SK-N-SH (cell line): ENCODE results near the gene GOLGA6L4.

DNA sequence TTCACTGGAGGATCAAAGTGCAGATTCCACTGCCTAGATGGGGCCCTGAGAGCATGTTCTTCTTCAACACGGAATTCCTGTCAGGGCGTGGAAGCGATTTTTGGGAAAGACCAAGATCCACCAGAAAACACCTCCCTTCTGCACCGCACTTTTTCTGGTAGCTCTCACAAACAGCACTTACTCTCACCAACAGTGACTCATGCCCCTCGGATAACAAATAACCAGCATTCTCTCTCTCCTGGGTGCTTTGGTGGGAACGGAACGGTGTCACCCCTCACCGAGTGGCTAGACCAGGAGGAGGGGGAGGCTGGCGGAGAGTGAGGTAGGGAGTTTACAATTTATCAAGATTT, 40.1 kb downstream of the ADAMTSL3 start:
- RRBS = no CpG with 5 or more reads among the region's 9 CpGs
CAGE:
- cytosol, long polyA plus RNA = no peak
- long polyA plus RNA = no peak
- nucleus, long polyA plus RNA = no peak

GRCh38 chr15:84235495-84235836, at the start of gene GOLGA6L4:
Gene GOLGA6L4, plus strand, starts transcription at chr15:84235773.
- RRBS = no CpG with 5 or more reads among the region's 9 CpGs
CAGE:
- cytosol, long polyA plus RNA = no peak
- long polyA plus RNA = no peak
- nucleus, long polyA plus RNA = no peak

DNA sequence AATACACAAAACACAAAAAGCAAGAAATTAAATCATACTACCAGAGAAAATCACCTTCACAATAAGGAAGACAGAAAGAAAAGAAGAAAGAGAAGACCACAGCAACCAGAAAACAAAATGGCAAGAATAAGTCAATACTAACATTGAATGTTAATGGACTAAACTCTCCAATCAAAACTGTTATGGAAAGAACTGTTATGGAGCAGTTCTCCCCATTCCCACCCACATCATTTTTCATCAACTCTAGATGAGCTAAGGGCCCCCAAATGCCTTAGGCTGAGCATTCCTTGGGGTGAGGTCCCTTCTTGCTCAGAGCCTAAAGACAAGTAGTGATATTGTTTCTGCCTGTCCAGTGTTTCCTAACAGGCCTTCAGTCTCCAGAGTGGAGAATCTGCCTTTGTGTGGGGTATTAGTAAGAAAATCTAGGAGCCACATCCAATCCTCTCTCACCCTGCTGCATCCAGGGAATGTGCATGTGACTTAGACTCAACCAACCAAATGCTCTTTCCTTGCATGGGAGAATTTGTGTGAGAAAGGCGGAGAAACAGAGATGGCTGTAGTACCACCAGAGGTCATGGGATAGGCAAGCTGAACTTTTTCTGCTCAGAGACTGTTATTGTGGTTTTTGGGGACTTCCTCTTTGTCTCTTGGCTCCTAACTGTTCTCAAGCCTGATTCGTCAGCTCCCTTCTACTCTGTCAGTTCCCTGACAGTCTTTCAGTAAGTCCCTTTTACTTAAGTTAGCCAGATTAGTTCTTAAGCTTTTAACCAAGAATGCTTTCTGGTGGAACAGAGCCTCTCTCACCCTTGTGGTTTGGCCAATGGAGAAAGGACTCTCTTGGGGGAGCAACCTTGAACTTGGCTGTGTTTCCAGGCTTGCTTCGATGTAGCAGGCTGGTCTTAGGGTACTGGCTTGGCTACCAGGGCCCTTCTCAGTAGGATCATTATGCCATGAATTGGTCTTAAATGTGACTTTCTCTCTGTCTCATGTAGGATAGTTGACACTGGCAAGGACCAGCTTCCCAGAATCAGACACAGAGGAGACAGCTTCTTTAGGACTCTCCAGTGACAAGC, 2.6 kb upstream of the ZSCAN2 start:
- RRBS = no CpG with 5 or more reads among the region's 3 CpGs
CAGE:
- cytosol, long polyA plus RNA = no peak
- long polyA plus RNA = no peak
- nucleus, long polyA plus RNA = no peak

DNA sequence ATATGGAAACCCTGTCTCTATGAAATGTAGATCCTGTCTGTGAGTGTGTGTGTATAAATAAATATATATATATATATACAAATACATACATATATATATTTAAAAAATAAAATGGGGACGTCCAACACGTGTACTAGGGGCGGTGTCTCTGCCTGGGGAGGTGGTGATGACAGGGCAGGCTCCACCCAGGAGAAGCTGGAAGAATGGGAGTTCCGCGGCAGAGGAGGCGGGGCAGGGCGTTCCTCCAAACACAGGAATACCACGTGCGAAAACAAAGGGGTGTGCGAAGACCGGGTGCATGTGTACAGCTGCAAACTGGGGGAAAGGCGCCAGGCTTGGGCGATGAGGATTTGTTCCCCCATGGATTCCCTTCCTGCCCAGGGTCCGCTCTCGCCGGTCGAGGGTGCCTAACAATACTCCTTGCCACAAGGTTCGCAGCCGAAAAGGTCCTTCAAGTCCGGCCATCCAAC, 557 bp upstream of the ZSCAN2 start:
- RRBS = 3% methylated on average over 8 of the region's 20 CpGs
CAGE:
- cytosol, long polyA plus RNA = no peak
- long polyA plus RNA = no peak
- nucleus, long polyA plus RNA = no peak

GRCh38 chr15:84606659-84607167, 5.9 kb downstream of the ZSCAN2 start:
- RRBS = no CpG with 5 or more reads among the region's 8 CpGs
CAGE:
- cytosol, long polyA plus RNA = no peak
- long polyA plus RNA = no peak
- nucleus, long polyA plus RNA = no peak

GRCh38 chr15:84616269-84616482, 15.4 kb downstream of the ZSCAN2 start:
- RRBS = no CpG with 5 or more reads among the region's 2 CpGs
CAGE:
- cytosol, long polyA plus RNA = no peak
- long polyA plus RNA = no peak
- nucleus, long polyA plus RNA = no peak

- RRBS = no CpG with 5 or more reads among the region's 17 CpGs
CAGE:
- cytosol, long polyA plus RNA = no peak
- long polyA plus RNA = no peak
- nucleus, long polyA plus RNA = no peak
Measured at GRCh38 chr15:84654740-84655557, 866 bp upstream of the WDR73 start.

DNA sequence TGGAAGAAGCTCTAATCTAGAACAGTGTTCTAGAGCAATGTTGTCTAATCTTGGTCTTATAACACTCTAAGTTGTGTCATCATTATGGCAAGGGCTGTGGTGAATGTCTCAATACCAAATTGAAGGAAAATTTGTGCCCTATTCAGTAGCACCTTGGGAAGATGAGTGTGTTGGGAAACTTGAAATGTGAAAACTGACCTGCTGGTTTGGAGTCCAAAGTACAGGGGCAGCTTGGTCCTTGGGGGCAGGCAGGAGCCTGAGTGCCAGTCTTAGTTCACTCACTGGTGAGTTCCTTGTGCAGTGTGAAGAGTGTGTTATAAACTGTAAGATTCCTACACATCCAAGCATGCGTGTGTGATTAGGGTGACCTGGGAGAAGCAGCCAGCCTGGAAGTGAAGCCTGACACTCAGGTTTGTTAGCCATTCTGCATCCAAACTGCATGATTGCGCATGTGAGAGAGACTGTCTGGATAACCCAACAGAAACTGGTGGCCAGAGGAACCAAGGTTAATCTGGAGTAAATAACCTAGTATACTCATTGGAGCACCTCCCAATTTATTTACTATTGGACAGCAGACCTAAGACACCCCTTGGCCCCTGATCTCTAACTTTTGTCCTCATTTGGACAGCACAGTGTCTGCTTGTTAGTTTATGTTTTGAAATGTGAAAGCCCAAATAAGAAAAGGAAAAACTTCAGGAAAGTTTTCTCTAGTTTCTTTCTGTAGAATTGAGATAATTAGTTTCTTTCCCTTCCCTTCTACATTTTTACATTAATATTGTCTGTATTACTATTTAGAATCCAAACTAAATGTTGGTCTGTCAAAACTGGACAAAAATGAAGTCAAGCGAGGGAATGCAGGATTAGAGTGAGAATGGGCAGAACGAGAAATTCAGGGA, 14.8 kb downstream of the ZNF592 start:
- RRBS = no CpG with 5 or more reads among the region's 4 CpGs
CAGE:
- cytosol, long polyA plus RNA = no peak
- long polyA plus RNA = no peak
- nucleus, long polyA plus RNA = no peak

- RRBS = no CpG with 5 or more reads among the region's 3 CpGs
CAGE:
- cytosol, long polyA plus RNA = no peak
- long polyA plus RNA = no peak
- nucleus, long polyA plus RNA = no peak
Measured at GRCh38 chr15:84773605-84774155, 25.3 kb downstream of the ZNF592 start.

GRCh38 chr15:84784934-84785361, 32.2 kb upstream of the ALPK3 start:
- RRBS = no CpG with 5 or more reads among the region's 5 CpGs
CAGE:
- cytosol, long polyA plus RNA = no peak
- long polyA plus RNA = no peak
- nucleus, long polyA plus RNA = no peak

- RRBS = no CpG with 5 or more reads among the region's 13 CpGs
CAGE:
- cytosol, long polyA plus RNA = no peak
- long polyA plus RNA = no peak
- nucleus, long polyA plus RNA = no peak
Measured at GRCh38 chr15:84799339-84800195, 17.6 kb upstream of the ALPK3 start.

- RRBS = 100% methylated on average over 1 of the region's 8 CpGs
CAGE:
- cytosol, long polyA plus RNA = no peak
- long polyA plus RNA = no peak
- nucleus, long polyA plus RNA = no peak
Measured at GRCh38 chr15:84817704-84818586, 789 bp downstream of the ALPK3 start.

GRCh38 chr15:84844881-84845525, 27.8 kb downstream of the ALPK3 start:
- RRBS = no CpG with 5 or more reads among the region's 3 CpGs
CAGE:
- cytosol, long polyA plus RNA = no peak
- long polyA plus RNA = no peak
- nucleus, long polyA plus RNA = no peak

GRCh38 chr15:84861232-84861576, 23.3 kb upstream of the SLC28A1 start:
CAGE:
- cytosol, long polyA plus RNA = no peak
- long polyA plus RNA = no peak
- nucleus, long polyA plus RNA = no peak

DNA sequence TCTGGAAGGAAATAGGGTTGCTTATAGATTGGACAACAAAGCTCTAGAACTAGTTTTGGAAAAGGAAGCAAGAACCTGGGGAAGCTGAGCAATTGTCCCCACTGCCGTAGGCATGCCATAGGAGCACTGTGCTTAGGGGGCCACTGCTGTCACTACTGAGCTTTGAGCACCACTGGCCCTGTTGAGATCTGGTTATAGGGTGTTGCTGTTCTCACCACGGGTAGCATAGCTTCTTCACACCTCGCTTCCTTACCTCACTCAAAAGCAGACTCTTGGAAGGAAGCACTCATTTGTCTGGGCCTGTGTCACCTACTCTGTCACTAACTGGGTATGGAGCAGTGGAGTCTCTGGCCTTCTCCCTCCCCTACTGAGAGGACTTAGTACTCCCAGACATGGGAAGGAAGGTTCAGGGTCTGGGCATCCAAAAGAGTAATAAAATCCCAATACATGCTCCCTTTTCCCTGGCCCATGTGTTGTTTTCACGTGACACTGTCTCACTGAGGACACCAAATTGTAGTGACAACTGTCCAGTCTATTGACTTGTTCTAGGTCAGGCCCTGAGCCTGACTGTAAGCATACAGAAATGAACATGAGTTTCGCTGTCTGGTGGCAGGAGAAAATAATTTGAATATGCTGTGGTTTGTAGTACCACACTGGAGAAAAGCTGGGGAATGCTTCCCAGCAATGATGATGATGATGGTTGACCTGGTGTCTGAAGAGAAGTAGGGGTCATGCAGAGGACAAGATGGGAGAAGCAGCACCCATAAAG, 122.1 kb downstream of the PDE8A start:
- RRBS = no CpG with 5 or more reads among the region's 5 CpGs
CAGE:
- cytosol, long polyA plus RNA = no peak
- long polyA plus RNA = no peak
- nucleus, long polyA plus RNA = no peak

- RRBS = no CpG with 5 or more reads among the region's 6 CpGs
CAGE:
- cytosol, long polyA plus RNA = no peak
- long polyA plus RNA = no peak
- nucleus, long polyA plus RNA = no peak
Measured at GRCh38 chr15:85316029-85316514, 64.3 kb upstream of the AKAP13 start.

GRCh38 chr15:85382326-85382824, 2.0 kb downstream of the AKAP13 start:
- RRBS = no CpG with 5 or more reads among the region's 8 CpGs
CAGE:
- cytosol, long polyA plus RNA = no peak
- long polyA plus RNA = no peak
- nucleus, long polyA plus RNA = no peak

GRCh38 chr15:85415536-85416150, 35.2 kb downstream of the AKAP13 start:
- RRBS = no CpG with 5 or more reads among the region's 4 CpGs
CAGE:
- cytosol, long polyA plus RNA = no peak
- long polyA plus RNA = no peak
- nucleus, long polyA plus RNA = no peak

GRCh38 chr15:85504689-85505087, 124.3 kb downstream of the AKAP13 start:
- RRBS = no CpG with 5 or more reads among the region's 5 CpGs
CAGE:
- cytosol, long polyA plus RNA = no peak
- long polyA plus RNA = no peak
- nucleus, long polyA plus RNA = no peak

DNA sequence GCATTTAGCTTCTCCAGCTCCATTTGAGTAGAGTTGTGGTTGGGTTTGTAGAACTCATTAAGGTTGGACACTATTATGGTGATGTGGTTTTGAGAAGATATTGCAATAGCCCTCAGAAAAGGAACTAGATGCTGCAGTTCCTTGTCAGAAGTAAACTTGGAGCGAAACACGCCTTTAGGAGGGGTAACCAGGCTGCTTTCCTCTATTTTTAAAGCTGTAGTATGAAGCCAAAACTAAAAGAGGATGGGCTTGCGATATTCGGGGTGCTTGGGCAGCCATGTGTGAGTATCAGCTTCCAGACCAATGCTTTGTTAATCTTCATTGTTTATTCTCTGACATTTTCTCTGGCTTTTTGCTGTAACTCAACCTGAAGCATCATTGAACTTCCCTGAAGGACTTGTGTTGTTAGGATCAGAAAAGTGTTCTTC, 174.8 kb downstream of the AKAP13 start:
- RRBS = no CpG with 5 or more reads among the region's 4 CpGs
CAGE:
- cytosol, long polyA plus RNA = no peak
- long polyA plus RNA = no peak
- nucleus, long polyA plus RNA = no peak